ENCODE data around the gene THSD4.

- RRBS, result no CpG with 5 or more reads among the region's 2 CpGs
These were observed 103.7 kb downstream of the RPLP1 start for GRCh38 chr15:69556266-69556849.

DNA sequence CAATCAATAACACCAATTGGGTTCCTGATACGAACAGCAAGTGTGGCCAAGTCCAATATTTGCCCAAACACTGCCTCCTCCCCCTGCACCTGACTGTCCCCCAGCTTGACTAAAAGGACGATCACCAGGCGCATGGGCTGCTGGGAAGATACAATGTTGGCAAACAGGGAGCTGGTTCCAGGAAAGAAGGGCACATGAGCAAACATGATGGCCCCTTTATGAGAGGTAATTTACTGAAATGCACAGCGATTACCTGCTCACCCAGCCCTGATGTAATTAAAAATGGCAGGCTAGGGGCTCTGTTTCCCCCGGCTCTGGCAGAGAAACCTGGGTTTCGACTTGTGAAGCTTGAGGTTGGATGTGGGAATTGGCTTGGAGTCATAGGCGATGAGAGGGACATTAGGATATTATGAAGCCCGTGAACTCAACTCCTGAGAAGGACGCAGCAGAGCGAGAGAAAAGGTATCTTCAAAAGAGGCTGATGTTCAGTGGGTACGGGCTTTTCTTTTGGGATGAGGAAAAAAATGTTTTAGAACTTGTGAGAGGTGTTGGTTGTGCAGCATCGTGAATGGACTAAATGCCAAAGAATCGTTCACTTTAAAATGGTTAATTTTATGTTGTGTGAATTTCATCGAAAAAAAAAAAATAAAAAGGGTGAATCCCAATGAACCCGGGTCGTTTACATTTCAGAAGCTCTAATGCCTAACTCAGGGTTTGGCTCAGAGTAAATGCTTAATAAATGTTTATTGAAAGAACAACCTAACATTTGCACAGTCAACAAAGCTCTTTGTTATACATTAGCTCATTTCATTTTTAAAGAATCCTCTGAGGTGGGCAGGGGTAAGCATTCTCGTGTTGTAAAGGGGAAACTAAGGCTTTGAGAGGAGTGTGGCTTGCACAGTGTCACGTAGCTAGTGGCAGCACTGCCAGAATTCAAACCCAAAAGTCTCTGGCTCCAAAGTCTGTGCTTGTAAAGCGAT is 109.2 kb downstream of the RPLP1 start:
- RRBS, result no CpG with 5 or more reads among the region's 19 CpGs

GRCh38 chr15:69591707-69592343 is 139.2 kb downstream of the RPLP1 start:
- RRBS, result no CpG with 5 or more reads among the region's 1 CpG

DNA sequence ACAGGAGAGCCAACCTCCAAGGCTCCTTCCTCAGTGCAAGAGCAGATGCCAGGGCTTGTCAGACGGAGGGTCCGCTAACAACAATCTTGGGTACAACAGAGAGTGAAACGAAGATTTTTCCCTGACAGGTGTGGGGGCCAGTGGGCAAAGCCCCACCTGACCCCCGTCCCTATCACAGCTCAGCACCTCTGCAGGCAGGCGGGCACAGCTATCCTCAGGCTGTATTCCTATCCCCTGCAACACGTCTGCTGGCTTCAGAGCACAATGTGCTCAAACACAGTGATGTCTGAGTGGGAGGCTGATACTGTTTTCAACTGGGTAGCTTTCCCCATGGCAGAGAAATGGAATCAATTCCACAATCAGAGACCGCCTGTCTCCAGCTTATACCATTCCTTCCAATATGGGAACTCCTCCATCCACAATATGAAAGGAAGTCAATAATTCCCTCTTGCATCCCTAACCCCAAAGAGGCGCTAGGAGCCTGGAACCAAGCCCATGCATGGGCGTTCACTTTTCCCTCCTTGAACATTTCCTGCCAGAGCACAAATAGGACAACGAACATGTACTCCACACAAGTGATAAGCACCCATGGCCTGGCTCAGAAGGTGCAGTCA is 27.9 kb downstream of the TLE3 start:
- RRBS, result no CpG with 5 or more reads among the region's 10 CpGs

DNA sequence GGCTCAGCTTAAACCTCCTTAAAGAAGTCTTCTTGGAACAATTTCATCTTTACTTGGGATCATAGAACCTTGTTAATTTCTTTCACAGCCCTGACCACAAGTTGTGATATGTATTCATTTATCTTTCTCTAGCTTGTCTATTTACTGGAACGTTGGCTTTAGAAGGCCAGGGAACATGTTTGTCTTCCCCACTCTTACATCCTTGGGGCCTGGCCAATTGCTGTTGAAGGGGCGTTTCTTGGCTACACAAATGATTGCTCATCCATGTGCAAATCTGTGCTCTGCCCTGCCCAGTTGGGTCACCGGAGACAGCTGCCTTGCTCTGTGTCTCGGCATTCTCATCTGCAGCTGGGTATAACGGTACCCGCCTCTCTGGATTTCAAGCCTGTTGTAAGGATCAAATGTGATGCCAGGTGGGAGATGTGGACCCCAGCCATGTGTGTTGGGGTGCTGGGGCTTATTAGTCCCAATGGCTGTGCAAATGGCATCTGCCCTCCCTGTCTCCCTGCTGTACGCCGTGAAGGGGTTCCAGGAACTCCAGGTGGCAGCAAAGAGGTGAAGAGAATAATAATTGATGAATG is 24.0 kb upstream of the TLE3 start:
- RRBS, result no CpG with 5 or more reads among the region's 8 CpGs

DNA sequence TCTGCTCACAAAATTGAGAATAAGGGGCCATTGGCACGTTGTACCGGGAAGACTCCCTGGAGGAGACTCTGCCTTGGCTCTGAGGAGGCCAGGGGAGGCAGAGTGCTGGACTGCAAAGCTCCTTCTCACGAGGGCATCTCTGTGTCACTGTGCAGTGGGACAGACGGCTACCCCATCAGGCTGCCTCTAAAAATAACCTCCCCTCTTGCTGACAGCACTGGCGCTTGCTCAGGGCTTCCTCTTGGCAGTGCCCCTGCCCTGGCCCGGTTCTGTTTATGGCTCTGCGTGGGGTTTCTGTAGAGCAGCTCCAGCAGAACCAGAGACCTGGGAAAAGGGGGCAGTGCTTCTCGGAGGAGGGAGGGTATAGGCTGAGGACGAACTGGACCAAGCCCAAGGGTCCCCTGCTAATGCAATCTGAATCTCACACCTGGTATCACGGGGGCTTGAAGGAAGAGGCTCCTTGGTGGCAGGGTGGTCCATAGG is 63.1 kb upstream of the TLE3 start:
- RRBS, result no CpG with 5 or more reads among the region's 10 CpGs

DNA sequence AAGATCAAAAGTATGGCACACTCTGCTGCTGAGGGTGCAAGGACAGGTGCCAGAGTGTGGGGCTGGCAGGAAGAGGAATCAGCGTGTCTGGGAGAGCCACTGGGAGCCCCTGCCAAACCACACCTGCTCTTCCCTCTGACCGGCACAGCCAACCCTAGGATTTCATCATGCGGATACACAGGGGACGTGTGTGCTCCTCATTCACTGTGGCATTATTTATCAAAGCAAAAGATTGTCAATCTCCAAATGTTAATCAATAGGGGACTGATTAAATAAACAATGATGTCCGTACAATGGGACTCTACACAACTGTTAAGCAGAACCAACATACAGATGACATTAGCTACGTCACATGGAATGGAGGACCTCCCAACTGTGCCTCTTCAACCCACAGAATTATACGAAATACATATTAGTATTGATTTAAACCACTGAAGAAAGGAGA is 147.5 kb upstream of the TLE3 start:
- RRBS, result no CpG with 5 or more reads among the region's 7 CpGs

GRCh38 chr15:70246135-70246334 is 148.3 kb upstream of the TLE3 start:
- RRBS, result no CpG with 5 or more reads among the region's 2 CpGs

DNA sequence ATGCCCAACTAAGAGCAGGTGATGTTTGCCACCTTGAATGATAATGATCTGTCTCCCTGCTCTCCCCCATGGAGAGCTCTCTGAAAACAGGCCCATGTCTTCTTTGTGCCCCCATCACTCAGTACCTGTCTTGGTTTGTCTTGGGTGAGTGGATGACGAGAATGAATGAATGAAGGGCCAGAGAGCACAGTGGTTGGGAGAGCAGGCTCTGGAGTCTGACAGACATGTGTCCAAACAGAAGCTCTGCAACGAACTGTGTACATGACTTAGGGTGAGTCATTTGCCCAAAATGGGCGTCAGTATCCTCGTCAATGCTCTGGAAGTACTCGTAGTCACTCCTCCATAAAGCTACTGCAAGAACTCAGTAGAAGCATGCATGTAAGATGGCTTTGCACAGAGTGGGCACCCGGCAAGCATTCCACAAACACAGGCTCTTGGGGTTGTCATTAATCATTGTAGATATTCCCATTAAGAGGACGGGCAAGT is 170.2 kb upstream of the TLE3 start:
- RRBS, result no CpG with 5 or more reads among the region's 7 CpGs

GRCh38 chr15:70270324-70270923 is 172.7 kb upstream of the TLE3 start:
- RRBS, result no CpG with 5 or more reads among the region's 13 CpGs

DNA sequence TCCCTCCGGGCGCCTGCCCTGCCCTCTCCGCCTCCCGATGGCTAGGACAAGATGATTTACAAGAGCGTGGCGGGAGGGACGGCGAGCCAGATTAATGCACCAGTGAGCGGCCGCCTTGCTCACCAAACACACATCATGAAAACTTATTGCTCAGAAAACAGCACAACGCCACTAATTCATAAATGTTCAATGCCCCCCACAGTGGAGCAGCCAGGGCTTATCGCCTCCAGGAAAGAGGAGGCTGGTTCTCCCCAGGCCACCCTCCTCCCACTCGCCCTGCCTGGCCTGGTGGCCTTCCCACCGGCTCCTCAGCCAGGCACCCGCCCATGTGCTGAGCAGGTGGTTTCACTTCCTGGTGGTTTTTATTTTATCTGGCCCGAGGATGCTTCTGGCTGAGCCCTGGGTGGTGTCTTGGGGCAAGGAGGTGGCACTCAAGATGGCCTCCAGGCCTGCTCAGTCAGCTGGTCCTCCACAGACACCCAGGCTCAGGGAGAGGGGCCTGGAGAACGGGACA is 285.0 kb downstream of the UACA start:
- RRBS, result no CpG with 5 or more reads among the region's 17 CpGs

GRCh38 chr15:70504037-70505200 is 258.9 kb downstream of the UACA start:
- RRBS, result no CpG with 5 or more reads among the region's 23 CpGs

- RRBS, result no CpG with 5 or more reads among the region's 4 CpGs
These were observed 235.1 kb downstream of the UACA start for GRCh38 chr15:70528213-70528612.

DNA sequence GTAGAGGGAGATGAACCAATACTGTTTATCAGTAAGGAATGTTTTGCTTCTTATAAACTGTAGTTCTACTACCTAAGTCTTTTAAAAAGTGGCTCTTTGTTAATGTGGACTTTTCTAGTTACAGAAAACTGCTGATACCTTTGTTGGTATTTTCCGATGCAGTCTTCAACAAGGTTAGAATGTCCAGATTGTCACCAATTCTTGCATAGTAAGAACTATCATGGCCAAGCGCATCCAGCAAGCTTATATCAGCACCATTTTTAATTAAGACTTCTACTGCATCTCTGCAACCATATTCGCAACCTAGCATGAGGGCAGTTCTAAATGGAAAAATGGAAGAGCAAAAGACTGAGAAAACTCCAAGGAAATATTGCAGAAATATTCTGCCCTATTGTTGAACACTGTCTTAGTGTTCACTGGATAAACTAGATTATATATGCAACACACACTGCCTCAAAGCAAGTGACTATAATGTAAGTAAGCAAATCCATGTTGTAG is 79.2 kb downstream of the UACA start:
- RRBS, result no CpG with 5 or more reads among the region's 3 CpGs

DNA sequence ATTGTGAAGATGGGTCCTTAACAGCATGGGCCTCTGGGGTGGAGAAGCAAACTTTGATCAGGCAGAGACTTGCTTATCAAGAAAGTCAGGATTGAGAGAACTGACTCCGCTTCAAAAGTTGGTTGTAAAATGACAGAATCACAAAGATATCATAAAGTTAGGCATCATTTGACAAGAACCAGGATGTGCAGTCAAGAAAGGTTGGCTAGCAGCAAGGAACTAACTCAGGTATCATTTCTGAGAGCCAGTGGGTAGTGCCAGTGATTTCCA is 9.6 kb downstream of the LRRC49 start:
- RRBS, result no CpG with 5 or more reads among the region's 1 CpG

GRCh38 chr15:71079392-71080082 is 35.7 kb upstream of the THSD4 start:
- RRBS, result no CpG with 5 or more reads among the region's 4 CpGs

GRCh38 chr15:71112472-71112844 is 2.8 kb upstream of the THSD4 start:
- RRBS, result no CpG with 5 or more reads among the region's 2 CpGs

DNA sequence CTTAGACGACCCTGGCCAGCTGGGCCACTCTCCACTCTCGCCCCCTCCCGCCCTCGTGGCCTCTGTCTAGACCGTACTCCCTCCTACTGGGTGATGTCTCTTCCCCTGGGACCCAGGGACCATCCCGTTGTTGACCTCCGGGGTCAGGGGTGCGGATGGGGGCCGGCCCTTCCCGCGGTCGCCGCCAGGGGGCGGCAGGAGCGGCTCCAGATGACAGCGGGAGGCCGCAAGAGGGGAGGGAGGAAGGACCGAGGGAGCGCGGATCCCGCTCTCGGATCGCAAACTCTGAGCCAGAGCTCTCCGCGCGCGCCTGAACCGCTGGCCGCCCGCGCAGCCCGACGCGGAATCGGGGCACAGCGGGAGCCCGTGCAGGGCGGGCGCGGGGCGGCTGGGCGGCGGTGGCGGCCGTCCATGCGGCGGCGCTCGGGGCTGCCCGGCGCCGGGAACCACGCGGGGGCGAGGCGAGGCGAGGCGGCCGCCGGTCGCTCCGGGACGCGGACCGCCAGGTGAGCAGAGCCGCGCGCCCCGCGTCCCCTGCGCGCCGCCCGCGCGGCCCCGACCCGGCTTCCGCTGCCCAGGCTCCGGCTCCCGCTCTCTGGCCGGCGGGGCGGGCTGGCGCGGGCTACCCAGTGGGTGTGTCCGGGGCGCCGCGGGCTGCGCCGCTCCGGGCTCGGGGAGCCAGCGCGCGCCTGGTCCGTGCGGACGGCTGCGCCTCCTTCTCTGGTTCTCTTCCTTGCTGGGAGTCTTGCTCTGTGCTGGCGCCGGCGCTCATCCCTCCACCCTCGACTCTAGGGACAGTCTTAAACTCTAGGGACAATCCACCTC is at the start of gene THSD4:
THSD4 (plus strand) TSS at position 279 of the 825 bp plus-strand sequence.
- RRBS, result 3% methylated on average over 42 of the region's 105 CpGs

- RRBS, result no CpG with 5 or more reads among the region's 6 CpGs
These were observed 122.4 kb downstream of the THSD4 start for GRCh38 chr15:71237585-71238062.

DNA sequence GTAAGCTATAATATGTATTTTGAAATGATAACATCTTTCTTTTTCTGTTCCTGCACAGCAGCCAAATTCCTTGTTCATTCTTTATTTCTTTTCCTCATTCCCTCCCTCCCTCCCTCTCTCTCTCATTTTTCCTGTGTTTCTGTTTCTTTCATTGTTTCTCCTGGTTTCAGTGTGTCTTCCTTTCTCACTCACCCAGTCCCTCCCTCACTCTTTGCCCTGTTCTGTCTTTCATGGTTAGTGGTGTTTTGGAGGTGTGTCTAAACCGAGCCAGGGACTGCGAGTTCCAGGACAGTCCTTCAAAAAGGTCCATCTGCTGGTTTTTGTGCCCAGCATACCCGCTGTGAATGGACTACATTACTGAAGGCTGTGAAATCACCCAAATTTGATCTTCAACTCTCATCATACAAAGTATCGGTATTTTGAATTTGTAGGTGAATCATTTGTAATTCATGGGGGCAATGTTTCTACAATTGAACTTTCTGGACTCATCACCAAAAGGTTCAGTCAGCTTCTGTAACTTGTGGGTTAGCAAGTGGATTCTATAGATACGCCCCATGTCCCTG is 165.3 kb downstream of the THSD4 start:
- RRBS, result no CpG with 5 or more reads among the region's 5 CpGs